ENCODE results near the genes CACNA2D2 and ABHD14A.

DNA sequence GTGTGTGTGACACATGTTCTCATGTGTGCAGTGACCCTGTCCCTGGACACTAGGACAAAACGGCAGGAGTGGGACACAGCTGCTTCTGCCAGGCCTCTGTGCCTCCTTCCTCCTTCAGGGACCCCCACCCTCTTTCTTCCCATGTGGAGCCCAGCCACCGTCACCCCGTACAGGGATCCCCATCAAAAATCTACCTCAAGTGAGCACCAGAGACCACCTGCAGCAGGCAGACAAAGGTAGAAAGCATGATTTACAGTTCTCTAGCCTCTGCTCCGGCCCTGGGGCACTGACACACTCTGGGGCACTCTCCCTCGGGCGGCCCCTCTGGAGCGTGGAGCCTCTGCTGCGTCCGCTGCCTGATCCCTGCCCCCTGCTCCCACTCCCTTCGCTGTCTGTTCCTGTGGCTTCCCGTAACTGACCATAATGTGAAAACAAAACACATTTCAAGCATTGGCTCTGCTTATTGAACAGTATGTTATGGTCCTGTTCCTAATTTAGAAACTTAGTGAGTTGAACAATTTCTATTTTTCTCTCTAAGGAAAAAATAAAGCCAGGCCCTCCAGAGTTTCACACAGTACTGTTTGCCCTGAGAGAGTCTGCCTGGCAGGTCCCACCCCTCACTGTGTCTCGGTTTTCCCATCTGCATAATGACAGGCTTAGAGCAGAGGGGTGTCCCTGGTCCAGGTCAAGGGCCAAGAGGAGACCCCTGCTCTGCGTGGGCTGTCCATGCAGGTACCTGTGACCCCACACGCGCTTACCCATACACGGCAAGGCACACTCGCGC is 23.0 kb upstream of the TMEM115 start:
- PRO-cap, result no peak

GRCh38 chr3:50445829-50446526 is 57.5 kb downstream of the CACNA2D2 start:
- PRO-cap, result no peak

DNA sequence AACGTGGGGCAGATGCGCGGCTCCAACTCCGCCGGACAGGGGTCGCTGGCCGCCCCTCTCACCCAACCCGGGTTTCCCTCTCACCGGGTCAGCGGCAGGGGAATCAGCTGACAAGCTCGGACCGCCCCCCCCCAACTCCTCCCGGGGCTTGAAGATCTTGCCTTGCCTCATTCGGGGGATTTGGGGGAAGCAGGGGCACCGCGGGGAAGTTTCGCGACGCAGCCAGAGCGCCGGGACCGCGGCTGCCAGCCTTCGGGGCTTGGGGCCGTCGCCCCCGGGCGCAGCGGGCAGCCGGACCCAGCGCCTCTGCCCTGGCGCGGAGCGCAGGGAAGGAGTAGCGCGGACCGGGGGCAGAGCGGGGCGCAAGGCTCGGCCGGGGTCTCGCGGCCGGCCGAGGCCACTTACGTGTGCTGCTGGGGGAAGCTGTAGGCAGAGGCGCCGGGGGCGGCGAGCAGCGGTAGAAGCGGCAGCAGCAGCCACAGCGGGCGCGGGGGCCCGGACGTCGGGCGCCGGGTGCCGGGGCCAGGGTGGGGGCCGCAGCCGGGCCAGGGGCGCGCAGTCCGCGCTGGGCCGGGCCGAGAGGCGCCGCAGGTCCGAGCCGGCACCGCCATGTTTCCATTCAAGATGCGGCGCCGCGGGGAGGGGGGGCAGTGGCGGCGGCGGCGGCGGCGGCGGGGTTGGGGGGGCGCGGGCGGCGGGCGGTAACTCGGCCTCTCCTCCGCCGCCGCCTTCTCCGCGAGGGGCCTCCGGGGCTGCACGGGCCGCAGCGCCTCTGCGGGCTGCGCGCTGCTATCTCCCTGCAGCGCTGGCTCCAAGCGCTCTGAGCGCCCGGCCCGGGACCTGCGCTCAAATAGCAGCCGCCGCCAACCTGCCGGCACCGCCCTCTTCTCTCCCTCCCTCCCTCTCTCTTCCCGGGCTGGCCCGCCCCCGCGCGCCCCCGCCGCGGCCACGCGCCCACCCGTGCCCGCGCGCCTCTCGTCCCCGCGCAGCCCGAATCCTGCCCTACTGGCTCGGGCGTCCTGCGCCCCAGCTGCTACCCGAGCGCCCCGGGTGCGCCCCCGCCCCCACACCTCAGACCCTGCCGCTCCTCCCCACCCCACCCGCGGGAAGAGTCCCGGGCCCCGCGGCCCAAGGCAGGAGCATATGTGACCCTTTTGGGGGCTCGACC is at the start of gene CACNA2D2:
Gene CACNA2D2 (minus strand): TSS at position 822 of the 1,168 bp plus-strand sequence.
- PRO-cap, result unidirectional peak, minus-strand start at position 822 of the sequence

- PRO-cap, result no peak
Measured at GRCh38 chr3:50515511-50516533, 12.4 kb upstream of the CACNA2D2 start.

GRCh38 chr3:50530233-50530989 is 27.0 kb upstream of the CACNA2D2 start:
- PRO-cap, result no peak

DNA sequence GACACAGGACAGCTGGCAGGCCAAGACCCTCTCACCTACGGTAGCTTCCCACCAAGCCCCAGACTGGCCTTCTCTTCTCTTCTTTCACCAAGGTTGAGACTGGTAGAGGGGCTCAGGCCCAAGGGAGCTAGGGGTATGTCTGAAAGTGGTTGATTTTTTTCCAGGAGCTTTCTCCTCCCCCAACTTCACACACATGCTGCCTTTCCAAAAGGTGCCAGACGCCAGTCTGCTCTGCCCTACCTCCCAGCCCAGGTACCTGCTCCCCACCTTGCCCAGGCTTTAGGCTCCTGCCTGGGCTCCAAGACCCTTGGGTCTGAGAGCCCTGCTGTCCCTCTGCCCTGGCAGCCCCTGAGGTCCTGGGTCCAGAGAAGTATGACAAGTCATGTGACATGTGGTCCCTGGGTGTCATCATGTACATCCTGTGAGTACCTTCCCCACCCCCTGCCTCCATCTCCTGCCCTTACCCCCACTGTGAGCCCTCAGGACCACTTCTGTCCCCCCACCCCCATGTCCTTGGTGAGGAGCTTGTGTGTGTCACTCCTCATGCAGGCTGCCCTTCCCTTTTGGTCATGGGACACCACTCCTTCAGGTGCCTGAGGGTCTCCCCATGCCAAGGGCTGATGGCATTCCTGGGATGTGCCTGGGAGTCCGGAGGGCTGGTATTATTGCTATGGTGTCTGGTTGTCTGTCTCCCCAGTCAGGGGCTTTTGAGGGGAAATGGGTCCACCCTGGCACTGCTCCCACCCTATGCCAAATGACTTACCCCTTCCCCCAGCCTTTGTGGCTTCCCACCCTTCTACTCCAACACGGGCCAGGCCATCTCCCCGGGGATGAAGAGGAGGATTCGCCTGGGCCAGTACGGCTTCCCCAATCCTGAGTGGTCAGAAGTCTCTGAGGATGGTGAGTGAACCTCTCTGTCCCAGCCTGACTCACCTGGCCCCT is 28.7 kb downstream of the MAPKAPK3 start:
- PRO-cap, result no peak

GRCh38 chr3:51537820-51538419 is 599 bp upstream of the RAD54L2 start:
- PRO-cap, result no peak

DNA sequence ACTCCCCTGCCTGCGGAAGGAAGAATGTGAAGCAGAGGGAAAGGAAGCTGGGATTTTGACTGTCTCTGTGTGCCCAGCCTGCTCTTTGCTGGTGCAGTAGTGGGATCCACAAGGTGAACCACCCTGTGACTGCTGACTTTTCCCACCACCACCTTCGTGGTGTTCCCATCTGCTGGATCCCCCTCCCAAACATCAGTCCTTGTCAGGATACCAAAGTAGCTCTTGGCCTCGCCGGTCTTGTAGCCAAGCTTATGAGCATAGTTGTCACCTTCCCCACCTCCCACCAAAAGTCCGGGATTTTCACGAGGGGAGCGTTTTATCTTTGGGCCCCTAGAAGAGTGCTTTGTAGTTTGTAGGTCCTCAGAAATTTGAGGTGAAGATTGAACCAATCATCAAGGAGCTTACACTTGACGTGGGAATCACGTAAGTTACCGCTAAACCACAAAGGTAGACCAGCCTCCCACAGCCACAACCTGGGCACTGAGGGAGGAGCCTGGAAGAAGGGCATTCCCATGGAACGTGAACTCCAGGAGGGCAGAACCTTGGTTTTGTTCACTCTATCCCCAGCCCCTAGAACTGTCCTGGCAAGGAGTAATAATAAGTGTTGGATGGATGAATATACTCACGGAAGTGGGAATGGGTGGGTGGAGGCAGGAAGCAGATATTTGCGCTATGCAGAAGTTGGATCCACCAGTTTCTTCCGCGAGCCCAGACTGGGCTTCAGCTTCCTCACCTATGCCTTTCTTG is 856 bp upstream of the TEX264 start:
- PRO-cap, result no peak

DNA sequence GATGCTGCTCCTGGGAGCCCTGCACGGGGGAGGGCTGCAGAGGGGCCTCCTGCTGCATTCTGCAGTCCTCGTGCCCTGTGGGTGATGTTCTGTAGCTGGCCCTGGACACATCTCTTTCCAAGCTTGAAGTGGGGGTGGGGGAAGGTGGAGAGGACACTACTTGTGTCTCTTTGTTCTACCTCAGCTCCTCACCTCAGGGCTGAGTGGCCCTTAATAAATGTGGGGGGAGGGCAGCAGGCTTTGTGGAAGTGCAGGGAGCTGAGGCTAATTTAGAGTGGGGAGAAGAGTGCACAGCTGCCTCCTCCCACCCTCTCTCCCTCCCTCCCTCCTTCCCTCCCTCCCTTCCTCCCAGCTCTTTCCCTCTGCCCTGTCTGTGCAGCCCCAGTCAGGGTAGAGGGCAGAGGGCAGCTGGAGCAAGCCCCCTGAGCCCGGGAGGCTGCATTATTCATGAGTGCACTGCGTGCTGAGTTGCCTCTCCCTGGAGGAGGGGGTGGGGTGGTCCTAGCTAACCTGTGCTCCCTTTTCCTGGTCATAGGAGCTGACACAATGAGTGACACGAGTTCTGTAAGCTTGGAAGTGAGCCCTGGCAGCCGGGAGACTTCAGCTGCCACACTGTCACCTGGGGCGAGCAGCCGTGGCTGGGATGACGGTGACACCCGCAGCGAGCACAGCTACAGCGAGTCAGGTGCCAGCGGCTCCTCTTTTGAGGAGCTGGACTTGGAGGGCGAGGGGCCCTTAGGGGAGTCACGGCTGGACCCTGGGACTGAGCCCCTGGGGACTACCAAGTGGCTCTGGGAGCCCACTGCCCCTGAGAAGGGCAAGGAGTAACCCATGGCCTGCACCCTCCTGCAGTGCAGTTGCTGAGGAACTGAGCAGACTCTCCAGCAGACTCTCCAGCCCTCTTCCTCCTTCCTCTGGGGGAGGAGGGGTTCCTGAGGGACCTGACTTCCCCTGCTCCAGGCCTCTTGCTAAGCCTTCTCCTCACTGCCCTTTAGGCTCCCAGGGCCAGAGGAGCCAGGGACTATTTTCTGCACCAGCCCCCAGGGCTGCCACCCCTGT is 3.4 kb upstream of the GRM2 start:
- PRO-cap, result no peak

DNA sequence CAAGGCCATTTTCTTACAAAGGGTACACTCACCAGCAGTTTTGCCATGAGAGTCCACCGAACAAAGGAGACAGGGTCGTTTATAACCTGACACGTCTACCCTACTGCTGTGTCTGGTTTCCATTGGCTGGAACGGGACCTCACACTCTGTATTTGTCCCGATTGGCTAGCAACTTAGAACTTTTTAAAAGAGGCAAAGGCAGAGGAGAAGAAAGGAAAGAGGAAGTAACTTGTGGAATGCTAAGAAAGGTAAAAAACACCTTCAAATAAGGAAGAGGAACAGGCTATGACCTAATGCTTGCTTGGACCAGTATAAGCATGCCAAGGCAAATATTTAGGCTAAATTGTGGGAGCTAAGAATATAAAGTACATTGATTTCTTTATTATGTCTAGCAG is 24.6 kb downstream of the IQCF6 start:
- PRO-cap, result no peak

DNA sequence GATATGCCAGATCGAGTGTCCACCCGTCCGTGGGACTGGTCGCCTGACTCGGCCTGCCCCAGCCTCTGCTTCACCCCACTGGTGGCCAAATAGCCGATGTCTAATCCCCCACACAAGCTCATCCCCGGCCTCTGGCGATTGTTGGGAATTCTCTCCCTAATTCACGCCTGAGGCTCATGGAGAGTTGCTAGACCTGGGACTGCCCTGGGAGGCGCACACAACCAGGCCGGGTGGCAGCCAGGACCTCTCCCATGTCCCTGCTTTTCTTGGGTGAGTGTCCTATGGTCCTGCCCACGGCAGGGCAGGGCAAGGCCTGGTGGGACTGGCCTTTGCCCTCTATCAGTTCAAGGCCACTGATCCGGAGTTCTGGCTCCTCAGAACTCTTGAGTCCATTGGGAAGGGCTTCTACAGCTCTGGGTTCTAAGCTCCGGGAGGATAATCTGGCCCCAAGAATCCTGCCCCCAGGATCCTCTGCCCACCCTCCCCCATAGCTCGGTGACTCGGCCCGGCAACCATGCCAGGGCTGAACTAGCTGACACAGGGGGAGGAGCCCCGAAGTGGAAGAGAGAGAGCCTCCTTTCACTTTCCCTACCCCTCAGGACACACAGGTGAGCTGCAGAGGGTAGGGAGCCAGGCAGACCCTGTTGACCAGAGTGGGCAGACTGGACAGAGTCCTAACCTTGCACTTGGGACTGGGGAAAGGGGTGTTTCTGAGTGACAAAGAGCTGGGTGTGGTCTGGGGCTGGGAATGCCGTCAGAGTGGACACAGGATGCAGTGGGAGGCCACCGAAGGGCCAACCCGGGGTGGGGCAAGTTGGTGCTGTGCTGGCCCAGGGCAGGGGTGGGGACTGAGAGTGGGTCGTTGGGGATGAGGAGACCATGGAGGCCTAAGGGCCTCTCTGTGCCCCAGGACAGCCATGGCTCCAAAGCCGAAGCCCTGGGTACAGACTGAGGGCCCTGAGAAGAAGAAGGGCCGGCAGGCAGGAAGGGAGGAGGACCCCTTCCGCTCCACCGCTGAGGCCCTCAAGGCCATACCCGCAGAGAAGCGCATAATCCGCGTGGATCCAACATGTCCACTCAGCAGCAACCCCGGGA is 623 bp downstream of the PARP3 start:
- PRO-cap, result no peak

GRCh38 chr3:51967713-51968455 is 630 bp upstream of the PCBP4 start:
- PRO-cap, result no peak

DNA sequence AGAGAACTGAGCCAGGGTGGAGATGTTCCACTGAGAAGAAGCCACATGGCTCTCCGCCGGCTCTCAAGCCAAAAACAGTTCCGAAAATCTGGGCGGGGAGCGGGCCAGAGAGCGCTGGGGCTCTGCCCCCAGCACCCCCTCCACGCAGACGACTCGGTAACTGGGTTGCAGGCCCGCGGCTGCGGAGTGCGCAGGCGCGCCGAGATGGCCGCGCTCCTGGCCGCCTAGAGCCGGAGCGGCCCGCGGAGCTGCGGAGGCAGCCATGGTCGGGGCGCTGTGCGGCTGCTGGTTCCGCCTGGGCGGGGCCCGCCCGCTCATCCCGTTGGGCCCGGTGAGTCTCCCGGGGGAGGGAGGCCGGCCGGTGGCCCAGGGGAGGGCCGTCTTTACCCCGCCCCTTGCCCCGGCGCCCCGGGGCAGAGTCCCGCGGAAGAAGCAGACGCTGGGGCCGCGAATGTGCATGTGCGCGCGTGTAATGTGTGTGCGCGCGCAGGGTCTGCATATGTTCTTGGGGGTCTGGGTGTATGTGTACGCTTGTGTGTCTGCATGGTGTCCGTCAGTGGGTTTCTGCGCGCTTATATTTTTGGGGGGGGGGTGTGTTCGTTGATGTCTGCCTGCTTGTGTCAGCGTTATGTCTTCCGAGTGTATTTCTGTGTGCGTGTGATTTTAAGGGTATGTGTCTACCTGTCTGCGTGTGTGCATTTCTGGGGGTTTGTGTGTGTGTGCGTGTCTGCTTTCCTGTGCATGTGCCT is at the start of gene ABHD14A:
Gene ABHD14A (plus strand): TSS at position 191 of the 749 bp plus-strand sequence.
- PRO-cap, result bidirectional peak, plus-strand start at position 193 of the sequence, minus-strand start at position 162 of the sequence; bidirectional peak, plus-strand start at position 498 of the sequence, minus-strand start at position 432 of the sequence

GRCh38 chr3:52021809-52022308 is 26.2 kb upstream of the RPL29 start:
- PRO-cap, result unidirectional peak, minus-strand start at chr3:52021986; unidirectional peak, minus-strand start at chr3:52022033

GRCh38 chr3:52040936-52041545 is 15.3 kb downstream of the DUSP7 start:
- PRO-cap, result no peak

- PRO-cap, result no peak
Measured at GRCh38 chr3:52052610-52053518, 3.5 kb downstream of the DUSP7 start.

DNA sequence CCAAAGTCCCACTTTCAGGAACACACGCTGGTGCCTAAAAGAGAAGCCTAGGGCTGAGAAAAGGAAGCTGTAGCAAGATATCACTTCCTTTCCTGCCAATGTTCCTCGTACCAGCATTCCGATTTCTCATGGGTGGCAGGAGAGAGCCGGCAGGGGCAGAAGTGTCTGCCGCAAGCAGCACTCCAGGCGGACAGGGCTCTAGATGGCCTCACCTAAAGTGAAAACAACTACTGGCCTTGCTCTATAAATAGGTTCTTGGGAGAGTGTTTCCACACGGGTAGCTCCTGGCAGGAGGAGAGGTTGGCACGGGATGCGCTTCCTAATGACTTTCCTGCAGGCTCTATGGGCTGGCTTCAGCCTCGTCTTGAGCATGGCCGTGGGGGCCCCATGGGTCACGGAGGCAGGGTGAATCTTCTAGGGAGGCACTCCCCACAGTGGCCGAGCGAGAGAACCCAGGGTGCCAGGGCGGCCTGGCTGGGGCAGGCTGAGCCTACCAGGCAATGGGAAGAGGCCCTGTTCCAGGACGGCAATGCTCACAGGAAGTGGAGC is 14.4 kb upstream of the DUSP7 start:
- PRO-cap, result no peak

- PRO-cap, result no peak
Measured at GRCh38 chr3:52096279-52096772, 40.0 kb upstream of the DUSP7 start.

DNA sequence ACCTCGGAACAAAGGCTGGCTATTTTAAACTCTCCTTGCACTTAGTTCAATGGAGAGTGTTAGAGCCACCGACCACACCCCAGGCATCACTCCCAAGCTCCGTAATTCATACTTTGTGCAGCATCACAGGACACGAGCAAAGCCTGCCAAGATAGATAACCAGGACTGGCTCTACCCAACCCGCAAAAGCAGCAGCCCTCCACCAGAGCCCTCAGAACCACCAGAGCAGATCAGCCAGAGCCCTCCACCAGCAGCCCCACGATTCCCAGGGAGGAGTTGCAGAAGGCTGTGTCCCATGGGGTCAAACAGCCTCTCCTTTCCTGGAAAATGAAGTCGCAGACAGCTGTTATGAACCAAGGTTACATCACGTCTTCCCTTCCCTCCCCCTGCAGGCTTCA is 45.7 kb downstream of the POC1A start:
- PRO-cap, result no peak

DNA sequence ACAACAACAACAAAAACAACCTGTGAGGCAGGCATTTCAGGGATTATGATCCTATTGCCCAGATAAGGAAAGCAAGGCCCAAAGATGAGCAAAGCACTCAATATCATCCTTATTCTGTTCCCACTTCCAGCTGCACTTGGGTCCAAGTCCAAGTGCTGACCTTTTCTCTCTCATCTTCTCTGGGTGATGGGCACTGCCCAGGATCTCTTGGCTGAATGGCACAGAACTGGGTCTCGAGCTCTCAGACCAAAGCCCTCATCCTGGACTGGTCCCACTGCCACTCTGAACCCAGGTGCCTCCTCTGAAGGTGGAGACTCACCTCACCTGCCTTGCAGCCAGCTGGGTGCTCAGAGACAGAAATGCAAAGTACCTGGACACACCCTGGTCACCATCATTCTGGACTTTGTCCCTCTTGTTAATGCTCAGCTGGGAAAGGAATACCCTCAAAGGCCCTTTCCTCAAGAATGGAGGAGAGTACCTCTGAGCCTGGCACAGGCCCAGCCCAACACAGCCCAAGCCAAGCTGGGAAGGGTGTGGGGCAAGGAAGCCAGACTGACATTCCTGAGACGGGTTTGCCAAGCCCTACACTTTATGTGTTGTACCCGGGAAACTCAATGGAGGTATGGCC is 1.1 kb upstream of the ALAS1 start:
- PRO-cap, result no peak